RPMI7951 (cell line): ENCODE measurements around a stretch of chr2.

DNA sequence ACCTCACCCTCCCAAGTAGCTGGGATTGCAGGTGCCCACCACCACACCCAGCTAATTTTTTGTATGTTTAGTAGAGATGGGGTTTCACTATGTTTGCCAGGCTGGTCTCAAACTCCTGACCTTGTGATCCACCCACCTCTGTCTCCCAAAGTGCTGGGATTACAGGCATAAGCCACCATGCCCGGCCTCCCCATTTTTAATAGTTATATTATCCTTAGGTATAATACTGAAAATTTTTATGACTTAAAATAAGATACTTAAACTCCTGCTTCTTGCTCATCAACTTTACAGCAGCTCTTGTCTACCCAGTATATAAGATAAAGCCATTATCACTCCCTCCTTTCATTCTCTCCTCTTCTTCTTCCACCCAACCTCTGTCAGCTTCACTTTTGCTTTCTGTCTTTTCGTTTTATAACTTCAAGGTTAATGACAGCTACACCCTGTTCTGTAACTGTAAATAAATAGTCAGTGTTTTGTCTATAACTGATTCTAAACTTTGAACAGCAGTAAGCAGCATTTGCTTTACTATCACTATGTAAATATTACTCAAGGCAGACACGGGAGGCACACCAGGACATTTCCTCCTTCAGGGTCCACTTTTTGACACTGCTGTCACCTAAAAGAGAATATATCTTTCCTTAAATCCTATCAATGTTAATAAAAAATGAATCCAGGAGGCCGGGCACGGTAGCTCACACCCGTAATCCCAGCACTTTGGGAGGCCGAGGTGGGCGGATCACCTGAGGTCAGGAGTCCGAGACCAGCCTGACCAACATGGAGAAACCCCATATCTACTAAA is 27.8 kb upstream of the BIRC6 start:
- RAMPAGE, long total RNA = no peak

- RAMPAGE, long total RNA = no peak
Measured at GRCh38 chr2:32597861-32598374, 29.9 kb upstream of the TTC27 start.

- RAMPAGE, long total RNA = no peak
Measured at GRCh38 chr2:33038863-33039277, 92.1 kb downstream of the LTBP1 start.

DNA sequence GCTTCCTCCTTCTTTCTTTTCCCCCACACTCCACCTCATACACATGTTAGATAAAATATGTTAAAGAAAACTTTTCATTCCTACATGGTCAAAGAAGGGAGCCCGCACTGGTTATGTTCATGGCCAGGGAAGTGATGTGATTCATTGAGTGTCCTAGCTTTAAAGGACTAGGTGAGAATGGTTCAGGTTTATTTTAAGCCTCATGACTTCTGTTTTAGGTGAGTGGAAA is 56.5 kb downstream of the RASGRP3 start:
- RAMPAGE, long total RNA = no peak

- RAMPAGE, long total RNA = no peak
Measured at GRCh38 chr2:33706491-33706936, 107.4 kb upstream of the FAM98A start.

DNA sequence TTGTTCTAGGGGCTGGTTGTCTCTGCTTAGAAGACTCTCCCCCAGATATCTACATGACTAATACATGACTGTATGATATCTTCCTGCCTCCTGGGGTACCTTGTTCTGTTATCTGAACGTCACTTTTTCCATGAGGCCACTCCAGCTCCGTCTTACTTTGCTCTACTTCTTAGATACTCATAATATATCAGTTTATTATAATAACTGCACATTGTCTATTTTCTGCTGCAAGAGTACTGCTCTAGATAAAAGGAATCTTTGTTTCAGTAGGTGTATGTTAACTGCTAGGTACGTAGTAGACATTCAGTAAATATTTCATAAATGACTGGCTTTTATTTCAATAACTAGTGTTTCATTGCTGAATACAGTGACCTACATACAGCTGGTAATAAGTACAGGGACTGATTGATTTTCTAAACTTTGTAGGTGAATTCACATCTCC is 791.7 kb upstream of the FAM98A start:
- RAMPAGE, long total RNA = no peak

GRCh38 chr2:34677182-34678148 is 1078.4 kb upstream of the FAM98A start:
- RAMPAGE, long total RNA = no peak

GRCh38 chr2:36084685-36085214 is 270.8 kb upstream of the CRIM1 start:
- RAMPAGE, long total RNA = no peak

GRCh38 chr2:36354682-36355172 is 851 bp upstream of the CRIM1 start:
- RAMPAGE, long total RNA = no peak

GRCh38 chr2:36355173-36355652 is 365 bp upstream of the CRIM1 start:
- RAMPAGE, long total RNA = no peak

DNA sequence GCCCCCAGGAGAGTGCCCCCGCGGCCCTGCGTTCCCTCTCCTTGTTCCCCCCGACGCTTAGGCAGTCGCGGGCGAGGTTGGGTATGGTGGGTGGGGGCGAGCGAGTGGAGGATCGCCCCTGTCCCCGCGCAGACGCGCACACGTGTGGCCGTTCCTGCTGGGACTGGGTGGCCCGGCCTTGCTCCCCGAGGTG is 1.1 kb downstream of the CRIM1 start:
- RAMPAGE, long total RNA = no peak

GRCh38 chr2:36369636-36370196 is 14.1 kb downstream of the CRIM1 start:
- RAMPAGE, long total RNA = no peak

- RAMPAGE, long total RNA = no peak
Measured at GRCh38 chr2:36469568-36470037, 114.0 kb downstream of the CRIM1 start.

- RAMPAGE, long total RNA = no peak
Measured at GRCh38 chr2:36478273-36478833, 119.6 kb downstream of the FEZ2 start.

GRCh38 chr2:36889768-36890203 is 76.5 kb downstream of the STRN start:
- RAMPAGE, long total RNA = no peak

- RAMPAGE, long total RNA = no peak
Measured at GRCh38 chr2:36921204-36922018, 44.9 kb downstream of the STRN start.

DNA sequence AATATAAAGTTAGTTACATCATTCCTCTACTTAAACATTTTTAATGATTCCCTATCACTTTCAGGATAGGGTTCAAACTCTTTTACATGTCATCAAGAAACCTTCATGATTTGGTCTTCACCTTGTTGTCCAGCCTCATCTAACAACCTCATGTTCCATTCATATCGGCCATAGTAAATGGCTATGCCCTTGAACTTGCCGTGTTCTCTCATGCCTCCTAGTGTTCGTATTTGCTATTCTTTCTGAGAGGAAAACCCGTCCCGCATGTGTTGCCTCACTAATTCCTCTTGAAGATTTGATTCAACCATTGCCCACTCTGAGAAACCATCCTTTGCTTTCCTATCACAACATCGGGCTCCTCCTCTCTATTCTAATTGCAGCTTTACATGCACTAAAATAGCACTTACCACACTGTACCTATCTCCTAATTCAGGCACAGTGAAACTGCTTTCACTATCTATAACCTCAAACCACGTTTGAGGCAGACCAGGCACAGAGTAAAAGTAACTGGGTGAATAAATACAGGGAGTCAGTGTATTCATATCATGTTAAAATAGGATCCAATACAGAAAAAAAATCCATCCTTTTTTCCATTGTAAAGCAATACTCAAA is 38.8 kb upstream of the STRN start:
- RAMPAGE, long total RNA = no peak

DNA sequence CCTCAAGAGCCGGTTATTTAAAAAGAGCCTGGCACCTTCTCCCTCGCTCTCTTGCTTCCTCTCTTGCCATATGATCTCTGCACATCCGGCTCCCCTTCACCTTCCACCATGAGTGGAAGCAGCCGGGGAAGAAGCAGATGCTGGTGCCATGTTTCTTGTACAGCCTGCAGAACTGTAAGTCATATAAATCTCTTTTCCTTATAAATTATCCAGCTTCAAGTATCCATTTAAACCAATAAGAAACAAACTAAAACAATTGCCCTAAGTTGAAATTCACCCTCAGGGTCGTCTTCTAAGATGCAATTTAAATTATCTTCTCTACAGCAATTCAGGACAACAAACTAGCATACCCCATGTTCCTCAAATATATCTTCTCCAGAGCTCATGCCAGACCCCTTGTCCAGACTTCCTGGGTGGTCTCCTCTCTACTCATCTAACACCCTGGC is 21.1 kb downstream of the GPATCH11 start:
- RAMPAGE, long total RNA = no peak

GRCh38 chr2:37141334-37141776 is 15.4 kb downstream of the EIF2AK2 start:
- RAMPAGE, long total RNA = no peak

DNA sequence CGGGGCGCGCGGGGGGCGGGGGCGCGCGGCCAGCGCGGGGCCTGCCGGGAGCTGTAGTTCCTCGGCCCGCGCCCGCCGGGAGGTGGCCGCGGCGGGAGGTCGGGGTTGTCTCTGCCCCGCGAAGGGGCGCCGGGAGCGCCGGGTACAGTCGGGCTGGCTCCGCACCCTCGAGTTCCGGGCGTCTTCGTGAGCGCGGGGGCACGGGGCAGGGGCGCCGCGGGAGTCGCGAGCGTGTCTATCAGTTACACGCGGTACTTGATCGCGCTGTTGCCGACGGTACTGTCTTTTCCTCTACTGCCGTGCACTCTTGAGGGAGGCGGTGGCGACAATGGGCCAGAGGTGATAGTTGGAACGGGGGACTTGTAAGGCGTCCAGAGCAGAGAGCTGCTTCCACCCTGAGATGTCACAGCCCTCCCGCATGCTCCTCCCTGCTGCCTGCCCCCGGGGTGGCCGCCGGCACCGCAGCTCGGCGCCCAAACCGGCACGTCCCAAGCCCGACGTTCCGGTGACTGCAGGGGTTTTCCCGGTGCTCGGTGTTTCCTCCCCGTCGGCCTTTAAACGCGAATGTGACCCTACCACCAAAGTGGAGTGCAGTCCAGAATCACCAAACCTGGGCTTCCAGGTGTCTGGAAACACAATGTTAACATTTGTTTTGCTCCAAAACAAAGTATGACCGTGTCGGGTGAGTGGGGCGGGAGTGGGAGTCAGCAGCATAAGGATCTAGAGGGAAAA is 374 bp upstream of the PRKD3 start:
- RAMPAGE, long total RNA = no peak